Metastatic Lung Carcinoma in the Adrenal Gland (tissue), 1 donor: Measurements from ENCODE around the genes SLC25A28, SEC31B and HIF1AN.

DNA sequence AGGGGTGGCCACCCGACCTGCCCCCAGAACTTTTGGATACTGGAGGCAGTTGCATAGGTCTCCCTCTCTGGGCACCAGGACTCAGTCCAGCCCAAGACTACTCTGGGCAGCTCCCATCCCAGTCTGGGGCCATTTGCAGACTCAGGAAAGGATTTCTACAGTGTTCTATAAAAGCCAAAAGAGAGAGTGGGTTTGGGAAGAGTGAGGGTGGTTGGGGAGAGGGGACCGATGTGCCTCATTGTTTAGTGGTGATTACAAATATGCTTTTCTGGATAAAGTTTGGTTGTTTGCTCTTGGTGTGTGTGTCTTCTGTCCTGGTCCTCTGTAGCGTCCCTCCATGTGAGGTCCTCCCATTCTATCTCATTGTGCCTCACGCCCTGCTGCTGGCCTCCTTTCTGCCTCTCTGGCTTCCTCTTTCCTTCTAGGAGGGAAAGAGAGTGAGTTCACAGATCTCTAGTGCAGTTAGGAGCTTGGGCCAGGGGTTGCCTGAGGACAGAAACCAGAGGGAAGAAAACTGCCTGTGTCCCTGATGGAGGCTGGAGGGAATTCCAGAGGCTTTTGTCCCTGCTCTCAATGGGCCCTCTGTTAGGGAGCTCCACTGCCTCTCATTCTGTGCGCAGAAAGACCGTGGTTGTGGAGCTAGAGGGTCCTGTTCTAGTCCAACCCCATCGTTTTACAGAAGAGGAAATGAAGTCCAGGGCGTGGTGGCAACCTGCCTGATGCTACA, 4.5 kb downstream of the MARVELD1 start:
- PRO-cap = no peak

- PRO-cap = bidirectional peak, plus-strand start at chr10:97719051, minus-strand start at chr10:97718750
Measured at GRCh38 chr10:97718581-97719303, 5.2 kb downstream of the MARVELD1 start.

DNA sequence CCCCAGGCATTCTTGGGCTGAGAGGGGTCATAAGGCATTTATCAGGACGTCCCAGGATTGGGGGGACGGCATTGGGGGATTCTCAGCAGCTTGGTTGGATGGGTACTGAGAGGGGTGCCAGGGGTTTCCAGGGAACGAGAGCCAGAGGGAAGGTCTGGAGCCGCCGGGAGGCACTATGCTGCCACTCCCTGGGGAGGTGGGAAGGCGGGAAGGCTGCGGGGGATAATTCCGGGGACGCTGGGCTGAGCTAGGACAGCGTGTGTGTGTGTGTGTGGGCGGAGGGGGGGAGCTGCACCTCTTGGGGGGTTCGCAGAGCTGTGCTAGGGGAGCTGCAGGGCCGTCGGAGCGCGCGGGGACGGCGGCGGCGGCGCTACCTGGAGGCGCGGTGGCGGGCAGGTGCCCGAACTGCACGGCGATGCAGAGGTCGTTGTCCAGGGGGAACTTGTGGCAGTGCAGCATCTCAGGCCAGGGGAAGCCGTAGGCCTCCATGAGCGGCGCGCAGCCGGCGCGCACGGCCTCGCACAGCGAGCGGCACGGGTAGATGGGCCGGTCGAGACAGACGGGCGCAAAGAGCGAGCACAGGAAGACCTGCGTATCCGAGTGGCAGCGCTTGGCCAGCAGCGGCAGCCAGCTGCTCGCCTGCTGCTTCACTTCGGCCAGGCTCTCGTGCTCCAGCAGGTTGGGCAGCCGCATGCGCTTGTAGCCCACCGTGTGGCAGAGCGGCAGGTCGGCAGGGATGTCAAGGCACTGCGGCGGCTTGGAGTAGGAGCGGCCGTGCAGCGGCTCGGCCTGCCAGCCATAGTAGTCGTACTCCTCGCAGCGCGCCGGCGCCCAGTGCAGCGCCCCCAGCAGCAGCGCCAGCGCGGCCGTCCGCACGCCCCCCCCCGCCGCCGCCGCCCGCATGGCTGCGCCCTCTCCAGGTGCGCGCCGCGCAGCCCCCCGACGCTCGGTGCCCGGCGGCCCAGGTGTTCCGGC, 581 bp downstream of the SFRP5 start:
- PRO-cap = no peak

- PRO-cap = no peak
Measured at GRCh38 chr10:97999640-98000037, 30.8 kb downstream of the CRTAC1 start.

DNA sequence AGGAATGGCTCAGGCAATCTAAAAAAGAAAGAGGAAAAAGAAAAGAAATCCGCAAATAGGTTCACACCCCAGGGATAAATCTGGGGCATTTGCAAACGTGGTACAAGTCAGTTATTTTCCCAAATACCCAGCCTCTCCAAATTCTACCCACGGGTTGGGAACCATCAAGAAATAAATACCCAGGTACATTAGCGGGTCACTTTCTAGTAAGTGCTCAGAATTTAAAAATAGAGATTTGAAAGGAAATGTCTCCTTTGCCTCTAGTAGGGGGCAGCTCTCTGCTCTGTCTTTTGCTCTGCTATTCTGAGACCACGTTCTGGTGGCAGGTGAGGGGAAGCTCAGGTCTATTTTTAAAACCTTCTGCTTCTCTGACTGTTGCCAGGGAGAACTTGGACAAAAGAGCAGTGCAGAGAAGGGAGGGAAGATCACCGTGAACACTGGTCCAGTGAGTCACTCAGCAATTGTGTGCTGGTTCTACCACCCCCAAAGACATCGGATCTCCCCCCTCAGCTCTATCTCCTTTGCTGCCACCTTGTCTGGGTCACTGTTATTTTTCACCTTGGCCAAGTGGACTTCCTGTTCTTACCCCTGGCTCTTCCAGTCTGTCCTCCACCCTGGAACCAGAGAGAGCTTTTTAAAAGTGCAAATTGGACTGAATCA, 72.3 kb upstream of the LOXL4 start:
- PRO-cap = no peak

GRCh38 chr10:98365580-98366269, 49.3 kb downstream of the PYROXD2 start:
- PRO-cap = no peak

- PRO-cap = no peak
Measured at GRCh38 chr10:99410707-99411148, 19.7 kb downstream of the GOT1 start.

DNA sequence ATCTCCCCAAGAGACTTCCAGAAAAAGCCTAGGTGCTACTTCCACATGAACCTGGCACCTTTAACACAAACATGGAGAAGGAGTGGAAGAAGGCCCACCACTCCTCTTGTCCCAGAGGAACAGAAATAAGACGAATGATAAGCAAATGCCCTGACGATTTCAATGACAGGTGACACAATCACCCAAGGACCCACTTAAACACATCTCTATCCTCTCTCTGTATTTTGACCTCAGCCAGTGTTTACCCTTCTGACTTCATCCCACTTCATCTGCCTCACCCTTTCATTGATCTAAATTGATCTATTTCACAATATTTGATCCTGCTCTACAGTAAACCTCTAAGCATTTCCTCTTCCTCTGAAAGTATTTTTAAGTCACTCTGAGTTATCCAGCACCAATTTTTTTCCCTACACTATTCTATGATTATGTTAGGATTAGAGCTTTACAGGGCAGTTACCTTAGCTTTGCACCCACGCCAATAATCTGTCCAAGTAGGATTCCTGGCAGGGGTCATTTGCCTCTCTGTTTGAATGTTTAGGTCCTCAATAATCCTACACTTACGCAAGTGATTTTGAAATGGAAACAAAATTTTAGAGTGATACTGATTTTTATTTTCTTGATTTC, 9.1 kb downstream of the GOT1 start:
- PRO-cap = no peak

DNA sequence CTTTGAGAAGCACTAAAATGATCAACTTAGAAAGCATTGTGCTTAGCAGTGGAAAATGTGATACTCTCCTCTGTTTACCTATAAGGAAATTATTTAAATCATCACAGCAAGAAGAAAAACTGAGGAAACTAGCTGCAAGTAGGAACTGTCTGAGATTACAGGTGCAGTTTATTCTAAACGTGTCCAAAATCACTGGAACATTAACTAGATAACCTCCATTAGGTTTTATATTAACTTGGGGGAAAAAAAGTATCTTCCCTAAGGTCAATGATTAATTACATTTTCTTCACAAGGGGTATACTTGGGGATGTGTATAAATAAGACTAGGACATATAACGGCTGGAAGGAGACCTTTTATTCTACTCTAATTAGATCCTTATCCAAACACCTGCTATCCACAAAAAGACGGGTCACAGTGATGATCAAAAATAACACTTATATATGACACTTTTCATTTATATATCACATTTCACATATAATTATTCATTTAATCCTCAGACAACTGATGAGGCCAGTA, 3.7 kb downstream of the GOT1 start:
- PRO-cap = no peak

- PRO-cap = bidirectional peak, plus-strand start at chr10:99430936, minus-strand start at chr10:99430660; unidirectional peak, minus-strand start at chr10:99431420
Measured at GRCh38 chr10:99430778-99431750, 640 bp upstream of the GOT1 start.

GRCh38 chr10:99619727-99620639, at the start of gene SLC25A28:
Gene SLC25A28 (minus strand): TSS chr10:99620439.
- PRO-cap = bidirectional peak, plus-strand start at chr10:99620796, minus-strand start at chr10:99620407

GRCh38 chr10:99658446-99659122, 725 bp upstream of the ENTPD7 start:
- PRO-cap = unidirectional peak, minus-strand start at chr10:99658782

GRCh38 chr10:99659617-99660515, 557 bp downstream of the ENTPD7 start:
- PRO-cap = no peak

- PRO-cap = no peak
Measured at GRCh38 chr10:99920823-99921288, 88.9 kb downstream of the DNMBP start.

DNA sequence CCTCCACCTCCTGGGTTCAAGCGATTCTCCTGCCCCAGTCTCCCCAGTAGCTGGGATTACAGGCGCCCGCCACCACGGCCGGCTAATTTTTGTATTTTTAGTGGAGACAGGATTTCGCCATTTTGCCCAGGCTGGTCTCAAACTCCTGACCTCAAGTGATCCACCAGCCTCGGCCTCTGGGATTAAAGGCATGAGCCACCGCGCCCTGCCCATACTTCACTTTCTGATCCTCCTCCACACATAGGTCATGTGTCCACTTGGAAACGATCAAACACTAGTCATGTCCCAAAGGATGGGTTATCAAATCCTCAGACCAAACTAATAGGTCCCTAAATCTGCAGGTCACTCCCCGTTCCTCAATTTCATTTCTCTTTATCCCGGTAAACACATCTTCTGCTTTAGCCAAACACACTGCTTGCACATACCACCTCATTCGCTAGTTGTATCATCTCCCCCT, 1.1 kb downstream of the BLOC1S2 start:
- PRO-cap = no peak

- PRO-cap = no peak
Measured at GRCh38 chr10:100360759-100361139, 13.7 kb downstream of the SCD start.

GRCh38 chr10:100518873-100520311, at the start of gene SEC31B:
Gene SEC31B (minus strand): TSS chr10:100519861.
- PRO-cap = no peak

GRCh38 chr10:100535597-100536825, at the start of gene HIF1AN:
Gene HIF1AN (plus strand): TSS chr10:100535943.
- PRO-cap = bidirectional peak, plus-strand start at chr10:100535943, minus-strand start at chr10:100535858

GRCh38 chr10:100569616-100570106, 33.9 kb downstream of the HIF1AN start:
- PRO-cap = no peak

GRCh38 chr10:100654805-100655883, 90.2 kb upstream of the PAX2 start:
- PRO-cap = no peak